ENCODE measurements around a stretch of chr13.

DNA sequence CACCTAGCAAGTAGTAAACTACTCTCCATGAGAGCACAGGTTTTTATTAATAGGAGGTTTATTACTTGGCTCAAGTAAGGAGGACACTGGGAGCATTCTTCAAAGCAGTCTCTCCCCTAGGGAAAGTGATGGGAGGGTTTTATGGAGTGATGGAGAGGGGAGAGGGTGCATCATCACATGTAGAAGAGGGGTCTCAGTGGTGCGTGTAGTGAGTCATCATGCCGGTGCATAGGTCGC lies 210.7 kb upstream of the UBL3 start:
- PRO-cap, result no peak

DNA sequence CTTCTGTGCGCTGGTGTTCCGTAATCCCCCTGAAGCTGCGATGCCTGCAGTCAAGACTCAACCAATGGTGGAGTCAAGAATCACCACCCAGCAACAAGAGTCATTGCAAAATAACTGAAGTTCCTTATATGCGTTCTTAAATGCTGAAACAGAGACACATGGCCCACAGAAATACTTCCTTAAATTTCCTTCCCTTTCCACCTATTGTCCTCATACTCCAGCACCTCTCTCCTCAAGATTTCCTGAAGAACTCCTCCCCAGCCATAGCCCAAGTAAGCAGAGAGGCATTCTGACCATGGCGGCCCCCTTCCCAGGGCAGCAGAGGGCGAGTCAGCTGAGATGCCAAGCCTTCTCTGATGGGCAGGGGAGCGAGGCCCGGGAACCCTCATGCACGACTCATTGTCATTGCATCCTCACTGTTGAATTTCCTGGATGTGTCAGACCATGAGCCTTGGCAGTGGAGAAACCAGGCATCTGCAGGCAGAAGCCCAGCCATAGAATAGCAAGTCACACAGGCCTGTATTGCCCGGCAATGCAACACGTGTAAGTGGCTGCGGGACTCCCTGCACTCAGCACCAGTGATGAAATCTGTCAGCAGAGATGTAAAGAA lies 200.0 kb downstream of the KATNAL1 start:
- PRO-cap, result no peak

GRCh38 chr13:30112901-30113255 lies 194.5 kb downstream of the KATNAL1 start:
- PRO-cap, result no peak

DNA sequence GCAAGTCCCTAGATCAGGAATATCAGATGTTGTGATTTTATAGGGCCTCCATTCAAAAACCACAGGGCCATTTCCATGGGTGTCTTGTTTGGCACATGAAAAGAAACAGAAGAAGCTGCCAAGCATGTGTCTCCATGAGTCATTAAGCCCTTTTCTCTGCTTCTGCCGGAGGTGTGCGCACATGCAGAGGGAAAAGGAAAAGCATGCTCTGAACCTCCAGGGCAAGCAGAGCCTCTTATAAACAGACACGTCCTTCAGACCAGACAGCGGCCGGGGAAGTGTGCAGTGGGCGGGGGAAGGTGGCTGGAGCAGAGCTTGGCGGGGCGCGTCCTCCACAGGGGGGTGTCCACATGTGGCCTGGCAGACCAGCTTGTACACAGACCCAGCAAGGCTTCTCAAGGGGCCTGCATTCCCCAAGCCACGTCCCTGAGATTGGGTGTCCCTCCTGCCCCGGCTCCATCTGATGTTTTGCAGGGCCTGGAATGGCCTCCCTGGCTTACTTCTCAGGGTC lies 164.5 kb downstream of the KATNAL1 start:
- PRO-cap, result no peak

DNA sequence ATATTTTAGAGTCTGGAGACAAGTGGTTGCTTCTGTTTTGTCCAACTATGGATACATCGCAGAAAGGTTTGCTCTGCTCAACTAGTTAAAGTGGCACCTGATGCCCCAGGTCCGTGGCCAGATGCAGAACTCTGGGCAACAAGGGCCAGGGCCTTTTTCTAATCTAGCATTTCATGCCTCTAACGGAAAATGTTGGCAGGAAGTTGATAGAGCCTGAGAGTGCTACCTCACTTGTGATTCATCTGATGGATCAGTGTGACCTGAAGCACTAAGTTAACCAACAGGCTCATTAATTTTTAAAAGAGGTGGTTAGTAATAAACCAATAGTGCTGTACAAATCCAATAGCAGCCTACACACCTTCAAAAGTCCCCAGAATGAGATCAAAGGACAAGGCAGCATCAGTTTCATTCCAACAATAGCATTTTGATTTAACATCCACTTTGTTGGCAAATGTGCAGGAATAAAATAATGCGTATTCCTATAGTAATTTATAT lies 19.0 kb downstream of the UBE2L5 start:
- PRO-cap, result no peak

DNA sequence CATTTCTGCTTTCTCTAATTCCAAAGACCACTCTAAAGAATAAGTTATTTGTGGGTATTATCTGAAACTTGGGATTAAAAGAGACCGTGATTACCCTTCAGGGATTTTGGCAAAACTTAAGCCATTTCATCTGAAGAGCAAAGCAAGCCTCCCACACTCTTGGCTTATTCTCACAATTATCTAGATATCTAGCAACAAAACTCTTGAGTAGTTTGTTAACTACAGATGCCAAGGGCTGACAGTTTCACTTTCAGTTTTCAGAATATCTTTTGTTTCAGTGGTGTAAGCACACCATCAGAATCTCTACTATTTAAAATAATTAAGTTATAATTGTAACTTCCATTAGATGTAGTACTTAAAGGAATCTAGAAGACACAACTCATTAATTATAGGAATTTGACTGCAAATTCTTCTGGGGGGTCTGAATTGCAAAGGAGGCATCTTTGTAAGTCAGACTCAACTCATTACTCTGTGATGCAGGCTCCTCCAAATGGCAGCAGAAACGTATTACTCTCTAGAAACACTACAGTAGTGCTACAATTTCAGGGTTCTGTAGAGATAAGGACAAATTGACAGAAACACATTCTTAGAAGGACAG lies 44.9 kb upstream of the USPL1 start:
- PRO-cap, result bidirectional peak, plus-strand start at position 260 of the sequence, minus-strand start at position 180 of the sequence

- PRO-cap, result no peak
Measured at GRCh38 chr13:30622646-30623394, 5.1 kb downstream of the USPL1 start.

- PRO-cap, result bidirectional peak, plus-strand start at chr13:30674321, minus-strand start at chr13:30674043
Measured at GRCh38 chr13:30673751-30674577, 56.2 kb downstream of the USPL1 start.

GRCh38 chr13:30712641-30713887 lies 22.3 kb upstream of the ALOX5AP start:
- PRO-cap, result no peak

- PRO-cap, result no peak
Measured at GRCh38 chr13:30792635-30793004, 57.3 kb downstream of the ALOX5AP start.

GRCh38 chr13:30868756-30869220 lies 37.3 kb upstream of the MEDAG start:
- PRO-cap, result no peak

- PRO-cap, result unidirectional peak, minus-strand start at chr13:30908537
Measured at GRCh38 chr13:30908230-30909043, 2.4 kb downstream of the MEDAG start.

DNA sequence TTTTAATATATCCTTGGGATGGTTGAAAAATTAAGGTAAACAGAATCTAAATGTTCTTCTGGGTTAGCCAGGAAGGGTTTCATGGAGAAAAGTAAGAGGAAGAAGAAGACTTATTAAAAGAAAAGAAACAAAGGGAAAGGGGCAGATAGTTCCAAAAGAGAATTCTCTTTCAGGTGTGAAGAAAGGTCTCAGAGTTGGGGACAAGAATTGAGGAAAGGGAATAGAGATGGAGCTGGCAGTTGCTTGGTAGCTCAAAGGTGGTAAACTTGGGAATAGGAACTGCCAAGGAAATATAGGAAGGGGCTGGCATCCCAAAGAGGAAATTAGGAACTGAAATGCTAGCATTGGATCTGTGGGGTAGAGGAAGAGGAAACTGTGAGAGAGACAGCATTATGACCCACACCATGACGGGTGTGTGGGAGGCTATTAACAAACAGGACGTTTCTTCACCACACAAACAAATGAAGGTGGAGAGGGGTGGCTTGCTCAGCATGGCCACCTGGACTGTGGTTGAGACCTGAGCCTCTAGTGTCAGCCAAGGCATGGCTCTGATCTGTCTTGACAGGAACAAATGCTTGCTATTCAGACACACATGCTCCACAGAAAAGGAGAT lies 178.0 kb downstream of the B3GLCT start:
- PRO-cap, result no peak

DNA sequence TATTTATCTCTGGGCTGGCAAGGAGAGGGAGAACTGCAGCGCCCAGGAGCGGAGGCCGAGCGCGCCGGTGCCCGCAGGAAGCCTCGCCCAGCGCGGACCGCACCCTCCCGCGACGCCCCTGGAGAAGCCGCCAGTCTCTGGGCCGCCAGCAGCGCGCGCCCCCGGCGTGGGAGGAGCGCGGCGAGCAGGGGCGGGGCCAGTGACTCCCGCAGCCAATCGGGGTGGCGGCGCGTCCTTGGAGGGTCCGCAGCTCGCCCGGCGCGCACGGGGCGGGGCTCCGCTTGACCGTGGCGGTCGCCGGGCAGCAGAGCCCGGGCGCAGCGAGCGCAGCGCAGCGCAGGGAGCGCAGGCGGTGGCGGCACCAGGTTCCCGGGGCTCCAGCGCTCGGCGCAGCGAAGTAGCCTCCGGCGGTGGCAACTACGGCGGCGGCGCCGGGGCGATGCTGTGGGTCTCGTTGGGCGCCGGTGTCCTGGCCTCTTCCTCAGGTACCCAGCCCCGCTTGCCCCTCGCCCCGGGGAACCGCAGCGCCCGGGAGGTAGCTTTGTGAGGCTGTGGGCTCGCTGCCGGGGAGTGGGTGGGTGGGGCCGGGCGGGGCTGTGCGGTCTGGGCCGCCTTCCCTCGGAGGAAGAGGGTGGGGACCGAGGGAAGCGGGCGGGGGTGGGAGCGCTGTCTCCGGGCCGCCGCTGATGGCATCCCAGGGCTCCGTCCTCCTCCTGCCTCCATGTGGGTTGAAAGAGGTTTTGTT lies 107.3 kb downstream of the RXFP2 start:
- PRO-cap, result bidirectional peak, plus-strand start at position 265 of the sequence, minus-strand start at position 139 of the sequence; bidirectional peak, plus-strand start at position 677 of the sequence, minus-strand start at position 572 of the sequence

- PRO-cap, result unidirectional peak, plus-strand start at chr13:31945872
Measured at GRCh38 chr13:31945500-31946386, 85.8 kb upstream of the FRY start.

DNA sequence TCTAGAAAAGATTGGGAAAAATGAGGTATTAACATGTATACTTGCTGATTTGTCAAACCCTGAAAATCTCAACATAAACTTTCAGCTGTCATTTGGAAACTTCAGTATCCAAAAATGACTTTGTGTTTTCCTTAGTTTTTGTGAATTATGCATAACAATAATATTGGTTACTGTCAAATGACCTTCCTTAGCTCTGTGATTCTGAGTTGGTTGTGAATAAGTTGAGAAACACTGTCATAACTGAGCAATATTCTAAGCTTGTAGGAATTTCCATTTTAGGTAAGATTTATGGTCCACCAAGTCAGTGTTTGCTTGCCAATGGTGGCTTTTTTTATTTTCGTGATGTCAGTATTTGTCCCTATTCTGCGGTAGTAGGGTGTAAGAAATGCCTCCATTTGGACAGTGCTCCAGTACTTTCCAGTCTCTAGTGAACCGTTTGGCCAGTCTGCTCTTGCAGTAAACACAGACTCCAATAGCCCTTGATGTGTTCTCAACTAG lies 94.6 kb downstream of the FRY start:
- PRO-cap, result no peak

DNA sequence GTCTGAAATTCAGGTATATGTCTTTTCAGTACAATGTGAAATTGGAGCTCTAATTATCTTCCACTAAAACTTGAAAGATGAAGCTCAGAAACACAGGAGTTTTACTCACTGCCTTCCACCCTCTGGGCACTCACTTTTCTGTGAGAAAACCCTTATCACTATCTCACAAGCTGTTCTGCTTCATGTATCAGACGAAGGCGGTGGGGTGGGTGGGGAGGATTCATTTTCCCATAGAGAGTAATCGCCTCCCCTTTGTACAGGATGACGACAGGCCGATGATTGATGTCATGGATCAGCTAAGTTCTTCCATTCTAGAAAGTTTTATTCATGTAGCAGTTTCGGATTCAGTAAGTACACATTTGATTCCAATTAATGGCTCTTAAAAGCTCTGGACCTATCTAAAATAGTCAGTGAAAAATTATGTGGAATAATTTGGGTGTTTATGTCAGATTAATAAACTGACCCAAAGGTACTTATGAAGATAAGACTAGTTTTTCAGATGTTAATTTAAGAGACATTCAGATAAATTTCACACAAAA lies 139.8 kb downstream of the ZAR1L start:
- PRO-cap, result no peak

DNA sequence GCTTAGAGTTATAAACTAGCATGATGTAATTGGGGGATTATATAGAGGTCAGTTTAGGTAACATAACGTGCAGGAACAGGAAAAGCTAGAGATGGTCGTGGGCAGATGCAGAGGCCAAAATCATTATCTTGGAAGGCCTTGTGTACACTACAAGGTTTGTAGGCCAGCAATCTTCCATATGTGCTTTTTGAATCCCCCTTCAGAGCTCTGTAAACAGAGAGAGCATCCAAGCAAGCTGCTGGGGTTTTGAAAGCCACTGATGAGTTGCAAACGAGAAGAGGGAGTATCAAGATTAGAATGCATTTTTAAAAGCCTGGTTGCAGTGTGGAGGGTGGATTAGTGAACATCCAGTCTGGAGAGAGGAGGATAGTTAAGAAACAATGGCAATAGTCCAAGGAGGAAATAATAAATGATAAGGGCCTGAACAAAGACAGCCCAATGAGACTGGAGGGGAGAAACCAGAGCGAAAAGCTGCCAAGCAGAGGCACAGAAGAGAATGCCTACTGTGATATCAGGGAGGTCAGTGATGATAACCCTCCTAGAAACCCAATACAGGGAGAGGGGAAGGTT lies 109.6 kb downstream of the ZAR1L start:
- PRO-cap, result no peak

DNA sequence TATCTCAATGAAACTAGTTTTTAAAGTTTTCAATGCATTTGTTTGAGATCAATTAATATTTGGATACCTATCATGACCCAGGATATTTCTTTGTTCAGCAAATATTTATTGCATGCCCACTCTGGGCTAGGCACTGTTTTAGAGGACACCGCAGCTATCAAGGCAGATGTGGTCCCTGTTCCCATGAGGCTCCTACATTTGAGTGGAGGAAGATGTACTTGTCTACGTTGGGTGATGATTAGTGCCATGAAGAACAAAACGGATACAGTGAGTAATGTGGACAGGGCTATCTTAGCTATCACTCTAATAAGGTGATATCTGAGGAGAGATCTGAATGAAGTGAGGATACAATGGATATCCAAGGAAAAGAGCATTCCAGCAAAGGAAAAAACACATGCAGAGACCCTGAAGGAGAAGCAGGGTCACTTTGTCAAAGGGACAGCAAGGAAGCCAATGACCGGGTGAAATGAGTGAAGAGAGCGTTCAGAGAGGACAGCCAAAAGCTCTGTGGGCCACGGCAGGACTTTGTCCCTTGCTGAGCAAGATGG lies 16.7 kb downstream of the ZAR1L start:
- PRO-cap, result no peak

- PRO-cap, result no peak
Measured at GRCh38 chr13:32425211-32425536, 2.8 kb downstream of the N4BP2L1 start.

Data from left ventricle myocardium (tissue), 1 donor.